ENCODE results near the genes EPHA7 and COQ3.

GRCh38 chr6:90295828-90296614 lies 622 bp downstream of the BACH2 start:
- RAMPAGE, long total RNA = no peak
- RRBS, 2 experiments = 1 to 2% methylated on average over 31 to 41 of the region's 100 CpGs
CAGE:
- cytosol, long polyA minus RNA = no peak
- cytosol, long polyA plus RNA = no peak
- long polyA plus RNA = no peak
- nucleolus, long total RNA = no peak
- nucleus, long polyA plus RNA = no peak
- nucleus, long total RNA = no peak

GRCh38 chr6:90304237-90304784 lies 7.7 kb upstream of the BACH2 start:
- RAMPAGE, long total RNA = no peak
- RRBS, 2 experiments = no CpG with 5 or more reads among the region's 6 CpGs
CAGE:
- cytosol, long polyA minus RNA = no peak
- cytosol, long polyA plus RNA = no peak
- long polyA plus RNA = no peak
- nucleolus, long total RNA = no peak
- nucleus, long polyA plus RNA = no peak
- nucleus, long total RNA = no peak

- RAMPAGE, long total RNA = no peak
- RRBS, 2 experiments = no CpG with 5 or more reads among the region's 3 CpGs
CAGE:
- cytosol, long polyA minus RNA = no peak
- cytosol, long polyA plus RNA = no peak
- long polyA plus RNA = no peak
- nucleolus, long total RNA = no peak
- nucleus, long polyA plus RNA = no peak
- nucleus, long total RNA = no peak
These were observed 54.6 kb upstream of the BACH2 start for GRCh38 chr6:90351191-90351745.

GRCh38 chr6:90376236-90376511 lies 79.5 kb upstream of the BACH2 start:
- RAMPAGE, long total RNA = no peak
- RRBS, 2 experiments = no CpG with 5 or more reads among the region's 5 CpGs
CAGE:
- cytosol, long polyA minus RNA = no peak
- cytosol, long polyA plus RNA = no peak
- long polyA plus RNA = no peak
- nucleolus, long total RNA = no peak
- nucleus, long polyA plus RNA = no peak
- nucleus, long total RNA = no peak

GRCh38 chr6:90479192-90479537 lies 107.7 kb downstream of the MAP3K7 start:
- RAMPAGE, long total RNA = no peak
- RRBS, 2 experiments = no CpG with 5 or more reads among the region's 7 CpGs
CAGE:
- cytosol, long polyA minus RNA = no peak
- cytosol, long polyA plus RNA = no peak
- long polyA plus RNA = no peak
- nucleolus, long total RNA = no peak
- nucleus, long polyA plus RNA = no peak
- nucleus, long total RNA = no peak

GRCh38 chr6:90536442-90537022 lies 50.3 kb downstream of the MAP3K7 start:
- RAMPAGE, long total RNA = no peak
- RRBS, 2 experiments = no CpG with 5 or more reads among the region's 5 CpGs
CAGE:
- cytosol, long polyA minus RNA = no peak
- cytosol, long polyA plus RNA = no peak
- long polyA plus RNA = no peak
- nucleolus, long total RNA = no peak
- nucleus, long polyA plus RNA = no peak
- nucleus, long total RNA = no peak

- RAMPAGE, long total RNA = no peak
- RRBS, 2 experiments = no CpG with 5 or more reads among the region's 1 CpG
CAGE:
- cytosol, long polyA minus RNA = no peak
- cytosol, long polyA plus RNA = no peak
- long polyA plus RNA = no peak
- nucleolus, long total RNA = no peak
- nucleus, long polyA plus RNA = no peak
- nucleus, long total RNA = no peak
These were observed 1122.8 kb downstream of the EPHA7 start for GRCh38 chr6:92296601-92296938.

GRCh38 chr6:93416488-93417037 lies 2.8 kb downstream of the EPHA7 start:
- RAMPAGE, long total RNA = no peak
- RRBS, 2 experiments = 12 to 46% methylated on average over 5 to 13 of the region's 49 CpGs
CAGE:
- cytosol, long polyA minus RNA = no peak
- cytosol, long polyA plus RNA = no peak
- long polyA plus RNA = no peak
- nucleolus, long total RNA = no peak
- nucleus, long polyA plus RNA = no peak
- nucleus, long total RNA = no peak

GRCh38 chr6:93419228-93419709 lies at the start of gene EPHA7:
EPHA7 (minus strand) TSS chr6:93419559.
- RAMPAGE, long total RNA = no peak
- RRBS, 2 experiments = 3 to 4% methylated on average over 4 to 8 of the region's 26 CpGs
CAGE:
- cytosol, long polyA minus RNA = no peak
- cytosol, long polyA plus RNA = no peak
- long polyA plus RNA = no peak
- nucleolus, long total RNA = no peak
- nucleus, long polyA plus RNA = no peak
- nucleus, long total RNA = no peak

DNA sequence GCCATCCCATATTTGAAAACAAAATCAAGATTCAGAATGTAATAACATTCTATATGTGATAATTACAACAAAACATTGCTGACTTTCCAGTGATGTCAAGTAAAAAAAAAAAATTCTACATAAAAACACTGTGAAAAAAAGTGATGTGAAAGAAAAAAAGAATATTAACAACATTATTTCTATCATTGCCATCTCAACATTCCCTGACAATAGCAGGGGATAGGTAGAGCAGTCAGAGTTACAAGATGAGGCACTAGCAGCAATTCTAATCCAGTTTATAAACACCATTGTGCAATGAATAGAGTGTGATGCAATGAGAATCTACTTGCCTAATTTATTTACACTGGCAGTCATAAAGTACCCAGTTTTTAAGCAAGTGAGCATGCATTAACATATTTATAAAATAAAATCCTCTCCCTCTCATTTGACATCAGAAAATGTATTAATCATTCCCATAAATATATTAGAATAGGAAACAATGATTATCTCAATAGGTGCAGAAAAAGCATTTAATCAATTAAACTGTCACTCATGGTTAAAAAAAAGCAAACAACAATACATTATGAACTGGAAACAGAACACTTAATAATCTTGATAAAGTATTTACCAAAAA lies 2.5 kb upstream of the MANEA start:
- RAMPAGE, long total RNA = no peak
CAGE:
- cytosol, long polyA minus RNA = no peak
- cytosol, long polyA plus RNA = no peak
- long polyA plus RNA = no peak
- nucleolus, long total RNA = no peak
- nucleus, long polyA plus RNA = no peak
- nucleus, long total RNA = no peak

DNA sequence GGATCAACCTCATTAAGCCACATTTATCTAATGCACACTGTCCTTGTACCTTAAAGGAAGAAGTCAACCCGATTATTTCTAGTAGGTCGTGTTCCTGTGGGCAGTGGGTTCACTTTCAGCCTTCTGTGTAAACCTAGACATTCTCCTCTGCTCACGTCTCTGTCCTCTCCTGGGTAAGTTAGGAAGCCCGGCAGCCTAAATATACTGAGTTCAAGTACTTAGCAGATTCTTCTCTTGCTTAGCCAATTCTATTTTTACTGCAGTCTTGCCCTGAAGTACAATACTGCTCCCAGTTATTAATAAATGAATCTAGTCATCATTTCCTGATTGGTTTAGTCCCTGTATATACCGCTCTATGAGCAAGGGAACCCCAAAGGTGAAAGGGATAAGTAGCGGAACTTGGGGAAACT lies 14.6 kb upstream of the GPR63 start:
- RAMPAGE, long total RNA = no peak
- RRBS, 2 experiments = no CpG with 5 or more reads among the region's 6 CpGs
CAGE:
- cytosol, long polyA minus RNA = no peak
- cytosol, long polyA plus RNA = no peak
- long polyA plus RNA = no peak
- nucleolus, long total RNA = no peak
- nucleus, long polyA plus RNA = no peak
- nucleus, long total RNA = no peak

GRCh38 chr6:97668824-97669828 lies 386.1 kb upstream of the MMS22L start:
- RAMPAGE, long total RNA = no peak
- RRBS, 2 experiments = no CpG with 5 or more reads among the region's 24 CpGs
CAGE:
- cytosol, long polyA minus RNA = no peak
- cytosol, long polyA plus RNA = no peak
- long polyA plus RNA = no peak
- nucleolus, long total RNA = no peak
- nucleus, long polyA plus RNA = no peak
- nucleus, long total RNA = no peak

DNA sequence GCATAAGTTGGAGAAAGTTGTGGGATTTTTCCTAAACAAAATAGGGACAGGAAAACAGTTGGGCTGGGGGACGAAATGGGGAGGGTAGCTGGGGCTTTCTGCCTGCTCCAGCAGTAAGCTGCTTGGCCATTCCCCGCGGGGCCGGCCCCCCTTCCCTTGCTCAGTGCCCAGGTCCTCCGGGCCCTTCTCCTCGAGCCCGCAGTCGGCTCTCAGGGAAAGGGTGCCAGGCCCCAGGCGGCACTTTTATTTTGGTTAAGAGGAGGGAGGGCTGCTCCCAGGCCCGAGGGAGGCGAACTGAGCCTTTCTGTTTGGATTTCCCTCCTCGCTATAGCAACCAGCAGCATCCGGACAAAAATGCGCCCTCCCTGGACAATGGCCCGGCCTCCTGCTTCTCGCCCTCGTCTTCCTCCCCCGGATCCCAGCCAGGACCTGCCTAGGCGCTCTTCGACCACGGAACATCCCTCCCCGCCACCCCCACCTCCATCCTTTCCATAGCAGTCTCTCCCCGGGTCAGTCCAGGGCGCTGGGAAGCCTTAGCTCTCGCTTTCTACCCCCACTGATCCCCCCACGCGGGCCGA lies 6.7 kb upstream of the POU3F2 start:
- RAMPAGE, long total RNA = no peak
- RRBS, 2 experiments = 0 to 5% methylated on average over 1 to 5 of the region's 28 CpGs
CAGE:
- cytosol, long polyA minus RNA = no peak
- cytosol, long polyA plus RNA = no peak
- long polyA plus RNA = no peak
- nucleolus, long total RNA = no peak
- nucleus, long polyA plus RNA = no peak
- nucleus, long total RNA = no peak

GRCh38 chr6:98847843-98848555 lies 13.6 kb downstream of the POU3F2 start:
- RAMPAGE, long total RNA = no peak
- RRBS, 2 experiments = 5 to 32% methylated on average over 9 to 15 of the region's 49 CpGs
CAGE:
- cytosol, long polyA minus RNA = no peak
- cytosol, long polyA plus RNA = no peak
- long polyA plus RNA = no peak
- nucleolus, long total RNA = no peak
- nucleus, long polyA plus RNA = no peak
- nucleus, long total RNA = no peak

GRCh38 chr6:98922943-98923847 lies 24.6 kb downstream of the FBXL4 start:
- RAMPAGE, long total RNA = no peak
- RRBS, 2 experiments = no CpG with 5 or more reads among the region's 1 CpG
CAGE:
- cytosol, long polyA minus RNA = no peak
- cytosol, long polyA plus RNA = no peak
- long polyA plus RNA = no peak
- nucleolus, long total RNA = no peak
- nucleus, long polyA plus RNA = no peak
- nucleus, long total RNA = no peak

- RAMPAGE, long total RNA = no peak
- RRBS, 2 experiments = no CpG with 5 or more reads among the region's 8 CpGs
CAGE:
- cytosol, long polyA minus RNA = no peak
- cytosol, long polyA plus RNA = no peak
- long polyA plus RNA = no peak
- nucleolus, long total RNA = no peak
- nucleus, long polyA plus RNA = no peak
- nucleus, long total RNA = no peak
These were observed 799 bp downstream of the FAXC start for GRCh38 chr6:99348695-99349054.

- RAMPAGE, long total RNA = no peak
- RRBS, 2 experiments = 1 to 17% methylated on average over 12 to 15 of the region's 60 CpGs
CAGE:
- cytosol, long polyA minus RNA = start-site peak on the minus strand at chr6:99394189-99394203, 227 reads
- cytosol, long polyA plus RNA = start-site peak on the minus strand at chr6:99394148-99394207, 858 and 1,091 reads in 2 replicates
- long polyA plus RNA = start-site peak on the minus strand at chr6:99394152-99394207, 632 and 603 reads in 2 replicates
- nucleolus, long total RNA = no peak
- nucleus, long polyA plus RNA = start-site peak on the minus strand at chr6:99394147-99394208, 351 and 99 reads in 2 replicates
- nucleus, long total RNA = no peak
These were observed at the start of gene COQ3 for GRCh38 chr6:99393433-99394730. COQ3 (minus strand) TSS chr6:99394195.

GRCh38 chr6:99397406-99397868 lies 3.4 kb upstream of the COQ3 start:
- RAMPAGE, long total RNA = no peak
- RRBS, 2 experiments = no CpG with 5 or more reads among the region's 3 CpGs
CAGE:
- cytosol, long polyA minus RNA = no peak
- cytosol, long polyA plus RNA = no peak
- long polyA plus RNA = no peak
- nucleolus, long total RNA = no peak
- nucleus, long polyA plus RNA = no peak
- nucleus, long total RNA = no peak

- RAMPAGE, long total RNA = no peak
- RRBS, 2 experiments = no CpG with 5 or more reads among the region's 6 CpGs
CAGE:
- cytosol, long polyA minus RNA = no peak
- cytosol, long polyA plus RNA = no peak
- long polyA plus RNA = no peak
- nucleolus, long total RNA = no peak
- nucleus, long polyA plus RNA = no peak
- nucleus, long total RNA = no peak
These were observed 6.4 kb upstream of the COQ3 start for GRCh38 chr6:99400491-99400781.

DNA sequence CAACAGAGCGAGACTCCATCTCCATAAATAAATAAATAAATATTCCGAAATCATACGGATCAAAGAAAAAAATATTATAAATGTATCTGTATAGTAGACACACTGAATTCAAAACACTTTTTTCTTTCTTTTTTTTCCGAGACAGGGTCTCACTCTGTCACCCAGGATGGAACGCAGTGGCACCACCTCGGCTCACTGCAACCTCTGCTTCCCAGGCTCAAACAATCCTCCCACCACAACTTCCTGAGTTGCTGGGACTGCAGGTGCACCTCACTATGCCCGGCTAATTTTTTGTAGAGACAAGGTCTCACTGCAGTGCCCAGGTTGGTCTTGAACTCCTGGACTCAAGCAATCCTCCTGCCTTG lies 11.4 kb upstream of the COQ3 start:
- RAMPAGE, long total RNA = no peak
- RRBS, 2 experiments = no CpG with 5 or more reads among the region's 7 CpGs
CAGE:
- cytosol, long polyA minus RNA = no peak
- cytosol, long polyA plus RNA = no peak
- long polyA plus RNA = no peak
- nucleolus, long total RNA = no peak
- nucleus, long polyA plus RNA = no peak
- nucleus, long total RNA = no peak

Measured in GM12878 (cell line).